ENCODE results near the genes HTRA3 and ACOX3.

DNA sequence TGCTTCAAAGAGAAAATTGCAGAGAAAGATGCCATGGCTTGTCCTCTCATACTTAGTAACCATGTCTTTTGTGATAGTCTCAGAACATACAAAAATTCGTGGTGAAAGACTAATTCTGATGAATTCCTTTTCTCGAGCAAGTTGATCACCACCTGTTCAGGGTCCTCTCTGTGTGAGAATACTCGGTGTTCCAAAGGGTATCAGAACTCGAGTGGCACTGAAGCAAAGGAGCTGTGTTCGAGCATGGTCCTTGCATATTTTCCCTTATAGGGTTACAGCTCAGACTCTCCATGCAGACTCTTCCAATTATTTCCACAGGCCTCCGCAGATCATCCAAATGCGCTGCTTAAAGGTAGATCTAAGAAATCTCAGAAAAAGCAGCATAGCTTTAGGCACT is 54.0 kb downstream of the AFAP1 start:
- PRO-cap, 2 experiments, result no peak in any of the 2 experiments

DNA sequence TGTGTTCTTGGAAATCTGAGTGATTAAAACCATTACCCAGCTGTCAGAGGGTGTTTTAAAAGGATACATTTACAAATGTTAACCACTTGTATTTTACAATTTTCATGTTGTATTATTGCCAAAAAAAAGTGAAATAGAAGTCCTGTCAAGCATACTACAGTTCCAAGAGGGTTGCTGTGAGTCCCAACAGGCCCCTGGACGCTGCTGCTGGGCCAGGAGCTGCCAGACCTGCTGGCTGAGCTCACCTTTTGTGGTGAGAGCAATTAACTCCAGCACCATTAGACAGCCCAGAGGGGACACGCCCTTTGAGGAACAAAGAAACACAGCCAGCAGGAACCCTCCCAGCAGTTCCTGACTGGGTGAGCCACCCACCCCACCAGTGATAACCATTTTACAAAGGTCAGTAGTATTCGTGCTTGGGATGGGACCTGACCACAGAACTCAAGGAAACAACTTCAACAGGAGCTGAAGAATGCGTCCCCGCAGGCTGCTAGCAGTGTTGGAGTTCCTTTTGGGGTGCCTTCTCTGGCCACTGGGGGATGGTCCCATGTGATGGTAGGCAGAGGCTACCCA is 38.8 kb upstream of the AFAP1 start:
- PRO-cap, 2 experiments, result peak in 2 of 2 experiments; most common plus-strand start position 347 of the sequence (in 2); most common minus-strand start position 250 of the sequence (in 2)

DNA sequence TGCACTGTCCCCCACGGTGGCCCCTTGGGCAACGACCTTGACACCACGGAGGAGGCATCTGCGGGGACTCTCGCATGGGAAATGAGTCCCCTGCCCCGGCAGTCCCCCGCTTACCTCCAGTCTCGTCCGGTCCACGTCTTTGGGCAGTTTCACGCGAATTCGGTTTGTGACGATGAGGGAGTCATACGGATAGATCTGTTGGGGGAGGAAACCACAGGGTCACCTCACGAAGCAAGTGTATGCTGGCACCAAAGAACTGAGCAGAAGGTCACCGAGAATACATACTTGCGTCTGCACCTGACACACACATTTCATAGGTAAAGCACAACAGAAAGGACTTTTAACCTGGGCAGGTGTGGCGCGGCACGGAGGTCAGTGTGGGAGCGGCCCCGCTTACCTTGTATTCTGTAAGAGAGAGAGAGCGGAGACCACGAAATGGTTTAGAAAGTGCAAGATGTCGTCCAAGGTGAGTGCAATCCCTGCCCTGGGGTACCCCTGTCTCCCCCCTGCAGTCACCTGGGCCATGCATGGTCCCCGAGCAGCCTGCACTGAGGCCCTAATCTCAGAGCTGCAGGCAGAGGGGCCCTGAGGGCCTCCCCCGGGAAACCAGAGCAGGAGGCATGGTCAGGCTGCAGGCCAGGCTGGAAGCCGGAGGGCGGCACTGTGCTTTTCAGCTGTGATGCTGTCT is 43.6 kb upstream of the AFAP1 start:
- PRO-cap, 2 experiments, result no peak in any of the 2 experiments

DNA sequence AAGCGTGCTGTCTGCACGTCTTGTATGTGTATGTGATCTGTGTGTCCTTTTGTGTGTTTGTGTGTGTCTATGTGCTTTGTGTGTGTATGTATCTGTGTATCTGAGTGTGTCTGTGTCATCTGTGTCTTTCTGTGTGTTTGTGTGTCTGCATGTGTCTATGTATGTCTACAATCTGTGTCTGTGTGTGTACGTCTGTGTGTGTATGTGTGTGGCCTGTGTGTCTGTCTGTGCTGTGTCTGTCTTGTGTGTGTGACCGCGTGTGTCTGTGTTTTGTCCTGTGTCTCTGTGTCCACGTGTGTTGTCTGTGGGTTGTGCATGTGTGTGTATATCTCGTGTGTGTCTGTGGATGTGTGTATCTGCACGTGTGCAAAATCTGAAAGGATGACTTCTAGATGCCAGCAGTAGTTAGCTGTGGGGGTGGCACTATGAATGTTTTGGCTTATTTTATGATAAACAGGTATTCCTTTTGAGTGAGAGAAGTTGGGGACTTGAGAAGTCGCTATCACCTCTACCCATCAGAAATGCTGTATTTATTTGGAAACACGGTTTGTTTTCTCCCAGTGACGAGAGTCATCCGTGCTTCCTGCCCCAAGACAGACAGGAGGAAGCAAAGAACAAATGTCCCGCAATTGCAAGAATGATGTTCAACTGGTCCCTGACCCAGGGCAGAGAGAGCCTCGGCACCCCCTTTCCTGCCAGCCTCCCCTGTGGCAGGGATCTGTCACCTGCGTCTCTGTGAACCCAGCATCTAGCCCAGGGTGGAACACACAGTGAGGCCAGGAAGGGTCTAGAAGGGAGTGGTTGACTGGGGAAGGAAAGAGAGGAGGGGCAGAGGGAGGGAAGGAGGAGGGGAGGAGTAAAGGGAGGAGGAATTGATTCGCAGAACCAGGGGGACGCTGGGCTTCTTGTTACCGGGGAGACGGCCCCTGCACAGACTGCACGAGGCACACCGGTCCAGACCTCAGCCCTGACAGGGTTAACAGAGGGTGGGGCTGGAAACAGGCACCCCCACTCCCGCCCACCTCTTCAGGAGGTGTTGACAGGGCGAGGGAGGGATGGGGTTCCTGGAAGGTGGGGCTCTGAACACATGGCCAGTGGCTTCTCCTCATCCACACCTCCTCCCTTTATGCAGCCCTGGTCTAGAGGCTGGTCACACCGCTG is 88.3 kb downstream of the ABLIM2 start:
- PRO-cap, 2 experiments, result no peak in any of the 2 experiments

DNA sequence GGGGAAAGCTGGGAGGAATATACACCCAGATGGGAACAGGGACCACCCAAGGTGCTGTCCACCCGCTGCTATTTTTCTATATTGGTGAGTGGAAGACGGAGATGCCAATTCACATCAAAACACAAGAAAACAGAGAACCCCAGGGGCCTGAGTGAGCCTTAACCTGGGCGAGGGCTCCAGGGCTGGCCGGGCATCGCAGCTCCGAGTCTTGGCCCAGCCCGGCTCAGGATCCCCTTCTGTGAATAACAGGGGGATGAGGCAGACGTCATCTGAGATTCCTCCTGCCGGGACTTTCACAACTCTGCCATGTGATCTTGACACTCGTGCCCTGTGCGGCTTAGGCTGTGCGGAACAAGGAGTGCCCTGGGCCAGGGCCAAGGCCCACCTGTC is 57.6 kb downstream of the ABLIM2 start:
- PRO-cap, 2 experiments, result peak in 2 of 2 experiments; most common minus-strand start position 210 of the sequence (in 1)

DNA sequence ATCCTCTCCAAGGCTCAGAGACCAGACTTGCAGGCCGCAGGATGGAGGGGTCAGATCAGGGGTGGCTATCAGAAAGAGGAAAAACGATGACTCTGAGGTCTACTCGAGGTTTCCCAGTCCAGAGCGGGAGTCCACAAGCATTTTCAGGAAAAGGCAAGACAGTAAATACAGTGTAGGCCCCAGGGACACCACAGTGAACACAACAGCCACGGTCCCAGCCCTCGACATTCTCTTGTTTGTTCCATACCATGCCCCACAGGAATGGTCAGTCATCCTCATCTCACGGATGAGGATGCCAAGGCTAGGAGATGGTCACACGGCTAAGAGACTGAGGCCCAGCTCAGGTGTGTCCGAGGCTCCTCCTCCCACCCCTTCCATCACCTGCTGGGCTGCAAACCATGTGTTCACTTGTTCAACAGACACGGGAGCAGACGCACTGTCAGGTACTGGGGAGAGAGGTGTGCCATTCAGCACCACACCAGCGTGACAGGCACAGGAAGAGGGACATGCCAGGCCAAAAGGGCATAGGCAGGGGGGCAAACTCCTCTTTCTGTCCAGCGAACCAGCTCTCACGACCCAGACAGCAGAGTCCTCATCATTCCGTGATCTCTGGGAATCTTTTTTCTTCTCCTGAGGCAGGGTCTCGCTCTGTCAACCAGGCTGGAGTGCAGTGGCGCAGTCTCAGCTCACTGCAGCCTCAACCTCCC is 46.0 kb downstream of the ABLIM2 start:
- PRO-cap, 2 experiments, result peak in 2 of 2 experiments; most common plus-strand start position 407 of the sequence (in 2)

- PRO-cap, 2 experiments, result no peak in any of the 2 experiments
Measured at GRCh38 chr4:8120369-8120872, 38.2 kb downstream of the ABLIM2 start.

- PRO-cap, 2 experiments, result no peak in any of the 2 experiments
Measured at GRCh38 chr4:8194282-8195179, 4.6 kb upstream of the SH3TC1 start.

DNA sequence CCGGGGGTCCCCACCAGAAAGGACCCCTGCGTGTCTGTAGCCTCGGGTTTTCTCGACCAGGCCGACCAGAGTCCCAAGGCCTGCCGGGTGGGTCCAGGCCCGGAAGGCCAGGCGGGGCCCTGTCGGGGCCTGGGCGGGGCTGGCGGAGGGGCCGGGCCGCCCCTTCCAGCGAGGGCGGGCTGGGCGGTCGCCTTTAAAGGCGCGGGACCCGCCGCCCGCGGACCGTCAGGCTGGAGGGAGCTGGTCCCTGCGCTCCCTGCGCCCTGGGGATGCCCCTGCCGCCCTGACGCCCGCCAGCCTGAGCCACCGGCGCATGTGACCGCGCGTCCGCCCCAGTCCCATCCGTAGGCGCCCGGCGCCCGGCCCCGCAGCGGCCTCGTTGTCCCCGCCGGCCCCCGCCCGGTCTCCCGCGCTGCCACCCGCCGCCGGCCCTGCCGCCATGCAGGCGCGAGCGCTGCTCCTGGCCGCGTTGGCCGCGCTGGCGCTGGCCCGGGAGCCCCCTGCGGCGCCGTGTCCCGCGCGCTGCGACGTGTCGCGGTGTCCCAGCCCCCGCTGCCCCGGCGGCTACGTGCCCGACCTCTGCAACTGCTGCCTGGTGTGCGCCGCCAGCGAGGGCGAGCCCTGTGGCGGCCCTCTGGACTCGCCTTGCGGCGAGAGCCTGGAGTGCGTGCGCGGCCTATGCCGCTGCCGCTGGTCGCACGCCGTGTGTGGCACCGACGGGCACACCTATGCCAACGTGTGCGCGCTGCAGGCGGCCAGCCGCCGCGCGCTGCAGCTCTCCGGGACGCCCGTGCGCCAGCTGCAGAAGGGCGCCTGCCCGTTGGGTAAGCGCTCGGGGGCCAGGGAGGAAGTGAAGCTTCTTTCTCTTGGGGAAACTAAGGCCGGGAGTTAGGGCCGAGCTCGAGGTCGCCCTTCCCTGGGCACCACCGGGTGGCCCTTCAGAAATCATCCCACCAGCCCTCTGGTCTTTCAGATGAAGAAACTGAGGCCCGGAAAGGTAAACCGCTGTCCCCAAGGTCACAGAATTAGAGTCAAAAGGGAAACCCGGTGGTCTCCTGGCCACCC is at the start of gene HTRA3:
Gene HTRA3 (plus strand): TSS at position 225 of the 1,065 bp plus-strand sequence.
- PRO-cap, 2 experiments, result peak in 2 of 2 experiments; most common plus-strand start position 225 of the sequence (in 2); most common minus-strand start position 80 of the sequence (in 1)

DNA sequence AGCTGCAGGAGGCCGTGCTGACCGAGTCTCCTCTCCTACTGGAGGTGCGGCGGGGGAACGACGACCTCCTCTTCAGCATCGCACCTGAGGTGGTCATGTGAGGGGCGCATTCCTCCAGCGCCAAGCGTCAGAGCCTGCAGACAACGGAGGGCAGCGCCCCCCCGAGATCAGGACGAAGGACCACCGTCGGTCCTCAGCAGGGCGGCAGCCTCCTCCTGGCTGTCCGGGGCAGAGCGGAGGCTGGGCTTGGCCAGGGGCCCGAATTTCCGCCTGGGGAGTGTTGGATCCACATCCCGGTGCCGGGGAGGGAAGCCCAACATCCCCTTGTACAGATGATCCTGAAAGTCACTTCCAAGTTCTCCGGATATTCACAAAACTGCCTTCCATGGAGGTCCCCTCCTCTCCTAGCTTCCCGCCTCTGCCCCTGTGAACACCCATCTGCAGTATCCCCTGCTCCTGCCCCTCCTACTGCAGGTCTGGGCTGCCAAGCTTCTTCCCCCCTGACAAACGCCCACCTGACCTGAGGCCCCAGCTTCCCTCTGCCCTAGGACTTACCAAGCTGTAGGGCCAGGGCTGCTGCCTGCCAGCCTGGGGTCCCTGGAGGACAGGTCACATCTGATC is 36.6 kb downstream of the HTRA3 start:
- PRO-cap, 2 experiments, result no peak in any of the 2 experiments

DNA sequence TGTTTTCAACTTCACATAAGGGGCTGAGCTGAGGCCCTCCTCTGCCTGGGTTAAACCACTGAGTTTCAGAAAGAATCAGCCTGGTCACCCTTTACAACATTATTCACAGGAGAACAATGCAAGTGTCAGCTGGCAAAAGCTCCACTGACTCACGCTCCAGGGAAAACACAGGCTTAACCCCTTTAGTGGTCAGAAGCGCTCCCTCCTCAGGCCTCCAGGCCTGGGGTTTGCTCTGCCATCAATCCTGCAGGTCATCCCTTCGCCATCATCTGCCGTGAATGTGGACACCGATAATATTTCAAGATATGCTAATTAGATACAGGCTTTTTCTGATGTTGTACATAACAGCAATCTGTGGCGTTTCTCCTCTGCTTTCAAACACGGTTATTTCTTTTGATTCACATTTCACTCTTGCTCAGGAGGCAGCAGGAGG is 46.8 kb downstream of the ACOX3 start:
- PRO-cap, 2 experiments, result no peak in any of the 2 experiments

- PRO-cap, 2 experiments, result no peak in any of the 2 experiments
Measured at GRCh38 chr4:8422246-8422740, 18.2 kb downstream of the ACOX3 start.

DNA sequence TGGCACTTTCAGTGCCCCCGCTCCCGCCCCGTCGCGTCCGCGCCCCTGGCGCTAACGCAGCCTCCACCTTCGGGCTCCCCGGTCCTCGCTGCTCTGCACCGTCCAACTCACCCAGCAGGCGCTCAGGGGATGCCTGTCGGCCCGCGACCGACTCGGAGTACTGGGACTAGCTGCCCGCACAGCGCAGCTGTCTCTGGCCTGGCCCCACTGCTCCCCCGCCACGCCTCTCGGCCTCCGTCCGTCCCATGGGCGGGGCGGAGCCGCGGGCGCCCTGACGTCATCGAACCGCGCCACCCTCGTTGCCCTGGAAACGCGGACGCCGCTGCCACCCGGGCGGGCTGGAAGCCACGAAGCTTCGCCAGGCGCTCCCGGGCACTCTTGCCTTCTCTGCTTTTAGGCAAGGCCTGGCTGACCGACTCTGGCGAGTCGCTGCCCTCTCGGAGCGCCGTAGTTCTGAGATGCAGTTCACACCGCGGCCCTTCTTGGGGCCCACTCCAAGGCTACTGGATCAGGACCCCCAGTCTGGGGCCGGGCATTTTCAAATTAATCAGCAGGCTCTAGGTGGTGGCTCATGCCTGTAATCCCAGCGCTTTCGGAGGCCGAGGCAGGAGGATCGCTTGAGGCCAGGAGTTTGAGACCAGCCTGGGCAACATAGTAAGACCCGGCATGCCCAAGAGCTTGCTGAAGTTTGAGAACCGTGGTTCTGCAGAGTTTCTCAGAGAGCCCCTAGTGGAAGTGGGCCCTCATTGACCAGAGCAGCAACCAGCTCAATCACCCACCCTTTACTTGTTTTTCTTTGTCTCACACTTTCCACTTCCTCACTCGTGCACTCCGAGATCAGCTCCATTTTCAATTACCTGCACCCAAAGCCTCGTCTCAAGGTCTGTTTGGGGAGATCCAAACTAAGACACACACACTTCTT is 12.0 kb downstream of the ACOX3 start:
- PRO-cap, 2 experiments, result peak in 2 of 2 experiments; most common plus-strand start position 309 of the sequence (in 2); most common minus-strand start position 209 of the sequence (in 2)

GRCh38 chr4:8439931-8440943 is at the start of gene ACOX3:
Gene ACOX3, minus strand, starts transcription at chr4:8440723.
- PRO-cap, 2 experiments, result peak in 2 of 2 experiments; most common plus-strand start chr4:8440780 (in 1); most common minus-strand start chr4:8440719 (in 1)

GRCh38 chr4:8470426-8471211 is 30.0 kb downstream of the TRMT44 start:
- PRO-cap, 2 experiments, result no peak in any of the 2 experiments

DNA sequence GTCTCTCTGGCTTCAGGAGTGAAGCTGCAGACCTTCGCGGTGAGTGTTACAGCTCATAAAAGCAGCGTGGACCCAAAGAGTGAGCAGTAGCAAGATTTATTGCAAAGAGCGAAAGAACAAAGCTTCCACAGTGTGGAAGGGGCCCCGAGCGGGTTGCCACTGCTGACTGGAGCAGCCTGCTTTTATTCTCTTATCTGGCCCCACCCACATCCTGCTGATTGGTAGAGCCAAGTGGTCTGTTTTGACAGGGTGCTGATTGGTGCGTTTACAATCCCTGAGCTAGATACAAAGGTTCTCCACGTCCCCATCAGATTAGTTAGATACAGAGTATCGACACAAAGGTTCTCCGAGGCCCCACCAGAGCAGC is 50.0 kb downstream of the TRMT44 start:
- PRO-cap, 2 experiments, result no peak in any of the 2 experiments

DNA sequence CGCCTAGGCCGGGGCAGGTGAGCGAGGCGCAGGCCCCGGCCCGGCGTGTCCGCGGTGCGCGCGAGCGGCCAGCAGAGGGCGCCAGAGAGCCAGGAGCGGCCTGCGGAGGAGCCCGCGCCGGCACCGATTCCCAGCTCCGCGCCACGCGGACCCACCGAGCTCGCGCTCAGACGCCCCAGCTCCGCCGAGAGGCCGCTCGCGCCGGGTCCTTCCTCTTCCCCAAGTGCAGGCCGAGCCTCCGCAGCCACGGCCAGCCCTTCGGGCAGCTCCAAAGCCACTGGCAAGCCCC is 128.9 kb upstream of the HMX1 start:
- PRO-cap, 2 experiments, result no peak in any of the 2 experiments

DNA sequence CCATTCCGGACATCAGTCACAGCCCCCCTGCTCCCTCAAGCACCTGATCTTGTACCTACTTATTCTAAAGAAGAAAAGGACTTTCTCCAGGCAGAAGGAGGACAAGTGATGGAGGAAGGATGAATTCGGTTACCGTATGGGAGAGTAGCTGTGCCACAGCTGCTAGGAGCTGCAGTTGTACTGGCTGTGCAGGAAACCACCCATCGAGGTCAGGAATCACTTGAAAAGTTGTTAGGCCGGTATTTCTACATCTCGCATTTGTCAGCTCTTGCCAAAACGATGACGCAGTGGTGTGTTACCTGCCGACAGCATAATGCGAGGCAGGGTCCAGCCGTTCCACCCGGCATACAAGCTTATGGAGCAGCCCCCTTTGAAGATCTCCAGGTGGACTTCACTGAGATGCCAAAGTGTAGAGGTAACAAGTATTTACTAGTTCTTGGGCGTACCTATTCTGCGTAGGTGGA is 67.8 kb upstream of the FAM90A26 start:
- PRO-cap, 2 experiments, result no peak in any of the 2 experiments

GRCh38 chr4:9602127-9602390 is 157.8 kb downstream of the DEFB131A start:
- PRO-cap, 2 experiments, result no peak in any of the 2 experiments

DNA sequence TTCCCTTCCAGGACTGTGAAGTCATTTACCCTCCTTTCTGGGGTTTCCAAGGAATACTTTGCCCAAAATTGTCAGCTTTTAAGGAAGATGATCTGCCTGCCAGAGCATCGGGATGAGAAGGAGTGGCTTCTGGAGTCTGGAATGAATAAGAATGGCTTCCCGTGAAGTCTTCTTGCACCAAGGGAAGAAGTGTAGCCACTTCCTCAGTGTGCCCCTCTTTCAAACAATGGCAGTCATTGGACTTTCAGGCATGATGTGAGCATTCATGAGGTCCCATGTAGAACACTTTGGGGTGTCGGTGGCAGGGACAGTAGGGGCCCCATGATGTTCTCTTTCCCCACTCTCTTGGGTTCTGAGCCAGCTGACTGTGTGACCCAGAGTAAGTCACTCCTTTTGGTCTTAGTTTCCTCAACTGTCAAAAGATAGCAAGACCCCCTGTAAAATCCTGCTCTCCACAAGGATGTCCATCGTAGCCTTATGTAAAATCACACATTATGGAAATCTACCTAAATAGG is 115.7 kb downstream of the SLC2A9 start:
- PRO-cap, 2 experiments, result no peak in any of the 2 experiments